Upper lobe of left lung (tissue), 5 donors: ENCODE results near the genes BEND6, KIAA1586, LGSN and PHF3.

DNA sequence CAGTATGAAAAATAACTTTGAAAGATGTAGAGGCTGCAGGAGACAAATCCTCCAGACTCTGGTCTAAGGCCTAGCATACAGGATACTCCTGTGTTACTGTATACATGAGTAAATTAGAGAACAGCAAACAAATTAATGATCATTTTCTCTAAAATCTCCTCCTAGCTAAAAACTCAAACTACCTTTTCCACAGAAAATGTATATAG lies 291.0 kb upstream of the COL21A1 start:
- PRO-cap, 2 experiments: no peak in any of the 2 experiments
- RAMPAGE, long total RNA, 4 experiments: no peak in any of the 4 experiments

DNA sequence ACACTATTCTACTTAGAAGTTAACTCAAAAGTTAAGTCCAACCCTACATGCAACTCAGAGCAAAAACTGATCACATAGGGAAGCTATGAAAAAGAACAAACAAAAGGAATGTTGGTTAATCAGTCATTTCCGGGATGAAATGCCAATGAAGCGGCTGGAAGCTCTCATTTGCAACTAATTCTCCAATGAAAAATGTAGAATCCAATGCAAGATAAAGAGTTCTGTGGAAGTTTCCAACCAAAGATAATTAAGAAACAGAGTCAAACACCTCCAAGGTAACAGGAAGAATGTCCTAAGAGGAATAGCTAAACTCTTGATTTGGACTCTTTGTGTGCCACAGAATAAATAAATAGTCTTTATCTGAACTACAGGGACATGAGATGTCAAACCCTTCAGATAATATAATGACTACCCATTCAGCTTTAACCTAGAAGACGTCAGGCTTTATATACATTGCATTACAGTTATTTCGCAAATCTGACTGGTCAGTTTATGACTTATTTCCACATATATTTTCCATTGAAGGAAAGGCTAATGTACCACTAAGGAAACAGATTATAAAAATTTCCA lies 264.0 kb downstream of the DST start:
- PRO-cap, 2 experiments: no peak in any of the 2 experiments
- RAMPAGE, long total RNA, 4 experiments: no peak in any of the 4 experiments

DNA sequence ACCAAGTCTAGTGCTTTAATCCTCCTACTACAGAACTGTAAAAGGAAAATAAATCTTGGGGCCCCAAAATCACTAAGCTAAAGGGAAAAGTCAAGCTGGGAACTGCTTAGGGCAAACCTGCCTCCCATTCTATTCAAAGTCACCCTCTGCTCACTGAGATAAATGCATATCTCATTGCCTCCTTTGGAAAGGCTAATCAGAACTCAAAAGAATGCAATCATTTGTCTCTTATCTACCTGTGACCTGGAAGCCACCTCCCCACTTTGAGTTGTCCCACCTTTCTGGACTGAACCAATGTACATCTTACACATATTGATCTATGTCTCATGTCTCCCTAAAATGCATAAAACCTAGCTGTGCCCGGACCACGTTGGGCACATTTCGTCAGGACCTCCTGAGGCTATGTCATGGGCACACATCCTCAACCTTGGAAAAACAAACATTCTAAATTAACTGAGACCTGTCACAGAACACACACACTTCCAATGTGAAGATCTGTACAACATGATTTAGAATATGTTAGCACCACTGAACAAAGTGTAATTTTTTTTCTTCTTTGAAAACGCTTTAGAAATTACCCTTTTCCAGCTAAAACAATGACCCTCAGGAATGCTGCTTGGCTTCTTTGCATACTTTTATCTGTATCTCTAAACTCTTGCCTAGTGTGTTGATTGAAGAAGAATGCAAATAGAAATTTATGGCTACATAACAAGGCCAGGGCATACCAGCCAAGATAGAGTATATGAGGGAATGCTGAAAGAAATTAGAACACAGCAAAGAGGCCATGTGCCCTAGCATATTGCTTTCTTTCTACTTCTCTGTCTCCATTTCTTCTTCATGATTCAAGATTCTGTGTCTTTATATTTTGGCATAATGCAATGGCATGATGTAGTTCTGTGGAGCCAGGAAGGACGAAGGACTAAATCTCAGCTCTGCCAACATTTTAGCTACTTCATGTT lies 227.4 kb downstream of the DST start:
- PRO-cap, 2 experiments: no peak in any of the 2 experiments
- RAMPAGE, long total RNA, 4 experiments: no peak in any of the 4 experiments

GRCh38 chr6:56851722-56852337 lies 102.8 kb downstream of the DST start:
- PRO-cap, 2 experiments: peak in 1 of 2 experiments; most common minus-strand start chr6:56851901 (in 1)
- RAMPAGE, long total RNA, 4 experiments: start-site peak on the minus strand in 2 of 4 experiments, at chr6:56851802-56851951 at its widest, 45 to 76 reads per replicate

DNA sequence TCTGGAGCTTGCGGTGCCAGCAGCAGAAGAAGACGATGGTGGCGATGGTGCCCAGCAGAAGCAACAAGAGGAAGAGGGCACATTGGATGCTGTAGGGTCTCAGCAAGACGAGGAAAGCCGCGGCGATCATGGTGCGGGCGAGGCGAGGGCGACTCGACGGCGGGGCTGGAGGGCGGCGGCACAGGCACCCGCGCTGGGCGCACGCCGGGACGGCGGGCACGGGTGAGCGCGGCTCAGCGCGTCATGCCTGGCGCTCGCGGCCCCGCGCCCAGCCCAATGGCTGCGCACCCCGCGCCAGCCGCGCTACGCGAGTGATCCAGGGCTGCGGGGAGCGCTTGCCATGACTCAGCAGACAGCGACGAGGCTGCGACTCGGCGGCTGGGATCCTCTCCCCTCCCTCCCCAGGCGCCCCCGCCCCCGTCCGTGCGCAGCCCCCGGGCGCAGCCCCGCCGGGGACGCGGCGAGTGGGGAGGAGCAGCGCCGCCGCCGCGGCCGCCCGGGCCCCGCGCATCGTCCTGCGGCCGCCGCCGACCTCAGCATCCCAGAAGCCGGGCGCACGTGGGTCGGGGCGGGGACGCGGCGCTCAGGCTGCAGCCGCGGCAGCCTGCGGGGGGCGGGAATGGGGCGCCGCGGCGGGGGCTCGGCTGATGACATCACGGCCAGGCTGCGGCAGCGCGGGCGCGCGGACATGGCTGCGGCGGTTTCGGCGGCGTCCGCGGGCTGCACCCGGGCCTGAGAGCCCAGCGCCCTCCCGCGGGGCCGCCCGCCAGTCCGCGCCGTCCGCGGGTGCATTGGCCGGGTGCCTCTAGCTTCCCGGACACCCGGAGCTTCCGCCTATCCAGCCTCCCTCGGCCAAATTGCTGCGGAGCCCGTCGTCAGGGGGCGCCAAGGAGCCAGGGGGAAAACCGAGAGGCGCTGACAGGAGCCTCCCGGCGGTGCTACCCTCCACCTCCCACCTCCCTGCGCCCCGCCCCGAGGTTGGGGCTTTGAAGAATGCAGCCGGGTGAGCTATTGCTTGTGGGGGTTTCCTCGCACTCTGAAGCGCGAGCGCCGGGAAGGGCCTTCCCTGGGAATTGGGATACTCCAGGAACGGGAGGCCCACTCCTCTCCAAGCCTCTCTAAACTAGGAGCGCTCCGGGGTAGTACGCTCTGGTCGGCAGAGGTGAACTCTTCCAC lies at the start of gene BEND6:
Gene BEND6, plus strand, starts transcription at position 650 of the 1,176 bp plus-strand sequence.
- PRO-cap, 2 experiments: peak in 1 of 2 experiments; most common minus-strand start position 278 of the sequence (in 1)
- RAMPAGE, long total RNA, 4 experiments: no peak in any of the 4 experiments

- PRO-cap, 2 experiments: peak in 2 of 2 experiments; most common plus-strand start chr6:57046671 (in 1); most common minus-strand start chr6:57046470 (in 1)
- RAMPAGE, long total RNA, 4 experiments: start-site peak on the plus strand in 3 of 4 experiments, at chr6:57046666-57046729 at its widest, 74 to 84 reads per replicate
These were observed at the start of gene KIAA1586 for GRCh38 chr6:57046103-57046883. Gene KIAA1586, plus strand, starts transcription at chr6:57046693.

- PRO-cap, 2 experiments: no peak in any of the 2 experiments
- RAMPAGE, long total RNA, 4 experiments: no peak in any of the 4 experiments
These were observed 164.3 kb upstream of the KHDRBS2 start for GRCh38 chr6:62450267-62450811.

DNA sequence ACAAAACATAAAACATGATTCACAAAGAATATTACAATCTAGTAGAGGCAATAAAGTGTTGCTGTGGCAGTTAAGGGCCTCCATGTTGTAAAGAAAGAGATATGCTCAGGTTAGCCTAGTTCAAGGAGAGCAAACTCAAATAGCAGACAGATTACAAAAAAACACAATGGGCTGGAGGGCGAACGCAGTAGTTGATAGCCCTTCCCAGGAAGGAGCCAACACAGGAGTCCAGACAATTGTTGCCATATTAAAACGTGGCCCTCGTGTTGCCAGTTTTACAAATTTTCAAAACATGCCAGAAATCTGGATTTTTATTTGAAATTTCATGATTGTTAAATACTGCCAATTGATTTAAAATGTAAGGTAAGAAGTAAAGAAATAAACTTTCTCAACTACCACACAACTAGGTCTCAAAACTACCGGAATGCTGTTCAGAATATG lies 13.2 kb downstream of the LGSN start:
- PRO-cap, 2 experiments: no peak in any of the 2 experiments
- RAMPAGE, long total RNA, 4 experiments: no peak in any of the 4 experiments

GRCh38 chr6:63319835-63320207 lies at the start of gene LGSN:
Gene LGSN, minus strand, starts transcription at chr6:63319983.
- PRO-cap, 2 experiments: no peak in any of the 2 experiments
- RAMPAGE, long total RNA, 4 experiments: no peak in any of the 4 experiments

DNA sequence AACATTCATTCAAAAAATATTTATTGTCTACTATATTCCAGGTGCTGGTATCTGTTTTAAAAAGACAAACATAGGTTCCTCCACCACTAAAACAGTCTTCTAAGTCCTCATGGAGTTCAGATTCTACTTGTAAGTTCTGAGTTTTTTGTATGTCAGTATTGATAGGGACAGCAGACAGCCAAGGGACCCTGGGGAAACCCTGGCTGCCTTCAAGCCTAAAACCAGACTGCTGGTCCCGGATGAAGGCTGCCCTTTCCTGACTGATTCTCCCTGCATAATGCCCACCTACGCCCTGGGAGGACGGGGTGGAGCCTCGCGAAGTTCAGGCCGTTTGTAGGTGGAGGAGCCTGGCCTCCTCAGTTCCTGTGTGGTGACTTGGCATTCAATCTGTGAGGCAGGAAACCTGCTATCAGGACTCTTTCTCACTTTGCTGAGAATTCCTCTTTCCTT lies 120.2 kb upstream of the LGSN start:
- PRO-cap, 2 experiments: no peak in any of the 2 experiments
- RAMPAGE, long total RNA, 4 experiments: no peak in any of the 4 experiments

GRCh38 chr6:63563286-63563638 lies 9.0 kb upstream of the PTP4A1 start:
- PRO-cap, 2 experiments: no peak in any of the 2 experiments
- RAMPAGE, long total RNA, 4 experiments: no peak in any of the 4 experiments

GRCh38 chr6:63575447-63575917 lies 3.2 kb downstream of the PTP4A1 start:
- PRO-cap, 2 experiments: no peak in any of the 2 experiments
- RAMPAGE, long total RNA, 4 experiments: no peak in any of the 4 experiments

DNA sequence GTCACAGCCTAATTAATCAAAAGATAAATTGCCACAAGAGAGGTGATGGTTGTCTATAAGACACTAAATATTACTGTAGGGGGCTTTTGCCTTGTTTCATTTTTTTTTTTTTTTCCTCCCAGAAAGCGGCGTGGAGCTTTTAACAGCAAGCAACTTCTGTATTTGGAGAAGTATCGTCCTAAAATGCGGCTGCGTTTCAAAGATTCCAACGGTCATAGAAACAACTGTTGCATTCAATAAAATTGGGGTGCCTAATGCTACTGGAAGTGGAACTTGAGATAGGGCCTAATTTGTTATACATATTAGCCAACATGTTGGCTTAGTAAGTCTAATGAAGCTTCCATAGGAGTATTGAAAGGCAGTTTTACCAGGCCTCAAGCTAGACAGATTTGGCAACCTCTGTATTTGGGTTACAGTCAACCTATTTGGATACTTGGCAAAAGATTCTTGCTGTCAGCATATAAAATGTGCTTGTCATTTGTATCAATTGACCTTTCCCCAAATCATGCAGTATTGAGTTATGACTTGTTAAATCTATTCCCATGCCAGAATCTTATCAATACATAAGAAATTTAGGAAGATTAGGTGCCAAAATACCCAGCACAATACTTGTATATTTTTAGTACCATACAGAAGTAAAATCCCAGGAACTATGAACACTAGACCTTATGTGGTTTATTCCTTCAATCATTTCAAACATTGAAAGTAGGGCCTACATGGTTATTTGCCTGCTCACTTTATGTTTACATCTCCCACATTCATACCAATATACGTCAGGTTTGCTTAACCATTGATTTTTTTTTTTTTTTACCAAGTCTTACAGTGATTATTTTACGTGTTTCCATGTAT lies 7.9 kb downstream of the PTP4A1 start:
- PRO-cap, 2 experiments: no peak in any of the 2 experiments
- RAMPAGE, long total RNA, 4 experiments: no peak in any of the 4 experiments

DNA sequence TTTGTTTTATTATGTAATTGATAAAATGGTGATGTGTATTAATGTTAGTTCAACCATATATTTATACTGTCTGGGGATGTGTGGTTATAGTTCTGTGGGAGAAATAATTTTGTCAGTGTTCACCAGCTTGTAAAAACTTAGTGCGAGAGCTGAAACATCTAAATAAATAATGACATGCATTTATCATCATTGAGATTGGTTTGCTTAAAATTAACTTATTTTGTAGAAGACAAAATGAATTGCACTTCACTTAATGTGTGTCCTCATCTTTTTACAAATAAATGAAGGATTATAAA lies 8.9 kb downstream of the PTP4A1 start:
- PRO-cap, 2 experiments: no peak in any of the 2 experiments
- RAMPAGE, long total RNA, 4 experiments: no peak in any of the 4 experiments

GRCh38 chr6:63635550-63636430 lies at the start of gene PHF3:
Gene PHF3, plus strand, starts transcription at chr6:63635802.
- PRO-cap, 2 experiments: peak in 2 of 2 experiments; most common plus-strand start chr6:63635802 (in 2); most common minus-strand start chr6:63635678 (in 1)
- RAMPAGE, long total RNA, 4 experiments: start-site peak on the plus strand in 2 of 4 experiments, at chr6:63635819-63636126 at its widest, 102 to 897 reads per replicate

GRCh38 chr6:63636747-63637069 lies 1.1 kb downstream of the PHF3 start:
- PRO-cap, 2 experiments: no peak in any of the 2 experiments
- RAMPAGE, long total RNA, 4 experiments: no peak in any of the 4 experiments

DNA sequence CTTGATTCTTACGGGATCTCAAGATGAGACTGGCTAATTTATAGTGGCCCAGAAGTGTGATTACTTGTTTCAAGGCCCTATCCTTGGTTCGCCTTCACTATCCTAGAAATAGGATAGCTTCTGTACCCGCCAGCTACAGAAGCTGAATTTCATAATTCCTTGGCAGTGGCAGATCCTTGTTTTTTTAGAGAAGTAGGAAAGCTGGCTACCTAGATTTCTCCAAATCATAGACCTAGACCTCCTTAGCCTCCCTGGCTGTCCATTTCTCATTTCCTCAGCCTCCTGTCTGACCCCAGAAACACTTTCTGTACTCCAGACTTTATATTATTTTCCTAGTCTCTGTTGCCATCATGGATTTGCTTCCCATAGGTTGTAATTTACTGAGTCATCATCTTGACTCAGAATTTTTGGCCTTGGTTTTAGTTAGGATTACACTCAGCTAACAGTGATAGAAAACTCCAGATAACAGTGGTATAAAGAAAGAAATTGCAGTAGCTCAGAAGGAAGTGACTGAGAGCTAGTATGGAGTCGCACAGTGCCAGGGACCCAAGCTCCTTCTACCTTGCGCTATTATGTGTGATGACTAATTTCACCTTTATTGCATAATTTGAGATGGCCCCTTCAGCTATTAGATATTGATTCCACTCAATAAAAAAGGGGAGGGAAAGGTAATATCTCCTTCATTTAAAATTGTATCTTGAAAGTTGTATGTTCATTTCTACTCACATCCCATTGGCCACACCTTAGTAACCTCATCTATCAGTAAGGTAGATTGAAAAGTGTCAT lies 27.8 kb downstream of the PHF3 start:
- PRO-cap, 2 experiments: no peak in any of the 2 experiments
- RAMPAGE, long total RNA, 4 experiments: no peak in any of the 4 experiments

DNA sequence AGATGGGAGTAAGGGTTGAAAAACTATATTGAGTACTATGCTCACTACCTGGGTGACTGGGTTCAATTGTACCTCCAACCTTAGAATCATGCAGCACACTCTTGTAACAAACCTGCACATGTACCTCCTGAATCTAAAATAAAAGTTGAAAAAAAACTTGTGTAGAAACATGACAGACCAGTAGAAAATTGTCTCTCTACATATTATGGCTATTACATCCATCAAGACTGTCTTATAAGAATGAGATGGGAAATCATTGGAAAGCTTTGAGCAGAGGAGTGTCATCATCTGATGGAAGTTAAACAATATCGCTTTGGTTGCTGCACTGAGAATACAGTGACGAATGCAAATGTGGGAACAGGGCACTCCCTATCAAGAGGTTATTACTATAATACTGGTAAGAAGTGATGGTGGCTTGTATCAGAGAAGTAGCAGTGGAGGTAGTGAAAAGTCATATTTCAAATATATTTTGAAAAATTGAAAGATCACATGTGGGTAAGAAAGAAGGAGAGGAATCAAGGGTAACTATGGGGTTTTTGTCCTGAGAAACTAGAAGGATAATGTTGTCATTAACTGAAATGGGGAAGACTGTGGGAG lies 98.6 kb downstream of the PHF3 start:
- PRO-cap, 2 experiments: no peak in any of the 2 experiments
- RAMPAGE, long total RNA, 4 experiments: no peak in any of the 4 experiments

GRCh38 chr6:64733399-64733786 lies 567.9 kb upstream of the ZC3H11C start:
- PRO-cap, 2 experiments: no peak in any of the 2 experiments
- RAMPAGE, long total RNA, 4 experiments: no peak in any of the 4 experiments

- PRO-cap, 2 experiments: no peak in any of the 2 experiments
- RAMPAGE, long total RNA, 4 experiments: no peak in any of the 4 experiments
These were observed 755.8 kb upstream of the ADGRB3 start for GRCh38 chr6:67878911-67880029.